Caco-2 (cell line): ENCODE measurements around a stretch of chr3.

DNA sequence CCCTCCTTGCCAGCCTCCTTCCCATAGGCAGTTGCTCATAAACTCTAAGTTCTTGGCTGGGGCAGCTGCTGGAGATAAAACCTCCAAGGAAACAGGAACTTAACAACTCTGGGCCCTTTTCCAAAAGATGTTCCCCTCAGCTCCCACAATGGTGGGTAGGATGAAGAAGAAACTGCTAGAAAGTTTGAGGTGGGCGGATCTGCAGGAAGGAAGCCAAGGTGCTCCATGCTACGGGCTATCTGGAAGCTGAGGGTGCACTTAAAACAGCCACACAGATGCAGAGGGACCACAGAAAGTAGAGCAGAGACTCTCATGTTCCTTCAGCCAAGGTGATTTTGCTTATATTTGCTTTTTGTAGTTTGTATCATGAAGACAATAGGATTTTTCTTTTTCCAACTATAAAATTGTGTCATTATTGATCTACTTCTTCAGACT lies 29.4 kb downstream of the SLC6A11 start:
- PRO-cap: no peak
- RRBS: no CpG with 5 or more reads among the region's 2 CpGs

- PRO-cap: no peak
- RRBS: 18% methylated on average over 2 of the region's 20 CpGs
Measured at GRCh38 chr3:10926648-10927393, 65.7 kb upstream of the SLC6A1 start.

DNA sequence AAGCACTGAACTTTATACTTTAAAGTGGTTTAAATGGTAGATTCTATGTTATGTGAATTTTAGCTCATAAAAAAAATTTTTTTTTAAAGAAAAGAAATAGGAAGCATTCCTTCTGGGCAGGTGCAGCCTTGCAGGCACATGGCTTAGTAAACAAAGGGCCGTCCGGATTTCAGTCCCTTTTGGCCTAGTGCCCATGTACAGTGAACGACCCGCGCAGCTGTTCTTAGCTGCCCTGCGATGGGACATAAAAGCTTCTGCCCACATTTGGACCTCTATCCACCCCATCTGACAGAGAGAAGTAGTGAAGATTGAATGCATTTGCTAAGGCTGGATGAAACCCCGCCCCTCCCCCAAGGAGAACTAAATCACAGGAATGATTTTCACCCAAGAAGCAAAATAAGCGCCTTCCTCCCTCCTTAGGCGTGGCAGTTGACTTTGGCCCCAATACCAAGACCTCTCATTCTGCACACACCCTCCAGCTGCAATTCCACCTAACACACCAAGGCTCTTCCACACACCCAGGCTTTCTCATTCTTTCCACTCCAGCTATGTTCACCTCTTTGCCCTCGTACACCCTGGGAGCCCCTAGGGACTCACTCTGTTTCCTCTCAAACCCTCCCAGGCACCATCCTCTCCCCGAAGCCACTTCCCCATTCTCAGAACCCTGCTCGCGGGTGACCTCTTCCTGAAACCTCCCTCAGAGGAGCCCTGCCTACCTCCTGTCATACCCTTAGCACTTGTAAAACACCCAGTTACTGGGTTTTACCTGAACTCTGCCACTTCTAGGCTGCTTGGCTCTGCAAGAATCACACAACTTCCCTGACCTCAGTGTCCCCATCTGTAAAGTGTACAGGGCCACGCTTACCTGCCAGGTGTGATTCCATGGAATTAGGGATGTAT lies 14.1 kb upstream of the HRH1 start:
- PRO-cap: no peak
- RRBS: no CpG with 5 or more reads among the region's 14 CpGs

DNA sequence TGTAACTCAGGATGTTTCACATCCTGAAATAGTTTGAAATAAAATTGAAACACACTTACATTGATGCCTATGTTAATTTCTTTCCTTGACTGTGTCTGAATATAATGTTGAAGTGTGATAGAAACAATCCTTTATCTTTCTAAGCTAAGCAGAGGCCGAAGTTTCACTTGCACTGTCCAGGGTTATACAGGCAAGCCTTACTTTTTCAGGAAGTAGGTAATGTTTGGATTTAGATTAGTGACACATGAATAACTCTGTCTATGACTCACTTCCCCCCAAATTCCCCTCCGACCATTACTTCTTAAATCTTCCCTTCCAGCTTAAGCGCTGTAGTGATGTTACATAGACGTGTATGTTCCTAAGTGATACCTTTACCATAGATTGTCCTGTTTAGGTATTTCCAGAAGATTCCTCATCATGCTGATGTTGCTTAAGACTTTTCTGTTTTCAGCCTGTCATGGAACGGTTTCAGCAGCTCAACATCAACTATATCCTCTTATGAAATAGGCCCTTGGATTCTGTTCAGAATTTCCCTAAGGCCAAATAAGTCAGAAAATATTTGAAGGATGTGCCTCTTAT lies 16.9 kb downstream of the ATG7 start:
- PRO-cap: no peak
- RRBS: no CpG with 5 or more reads among the region's 5 CpGs

DNA sequence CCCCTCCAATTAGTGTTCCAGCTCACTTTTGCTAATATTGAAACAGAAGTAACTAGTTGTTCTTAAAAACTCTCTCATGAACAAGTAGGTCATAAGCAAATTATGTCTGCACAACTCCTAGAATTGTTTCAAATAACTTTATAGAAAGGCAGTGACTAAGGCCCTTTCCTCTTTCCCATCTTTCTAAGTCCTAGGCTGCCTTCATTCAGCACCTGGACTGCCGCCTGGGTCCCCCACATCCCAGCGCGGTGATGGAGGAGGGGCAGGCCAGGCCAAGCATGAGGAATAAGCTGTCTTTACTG lies 17.9 kb downstream of the ATG7 start:
- PRO-cap: no peak
- RRBS: no CpG with 5 or more reads among the region's 3 CpGs

GRCh38 chr3:11308041-11308498 lies 35.9 kb downstream of the ATG7 start:
- PRO-cap: no peak
- RRBS: no CpG with 5 or more reads among the region's 4 CpGs

GRCh38 chr3:11447737-11448832 lies 175.9 kb downstream of the ATG7 start:
- PRO-cap: no peak
- RRBS: no CpG with 5 or more reads among the region's 6 CpGs

DNA sequence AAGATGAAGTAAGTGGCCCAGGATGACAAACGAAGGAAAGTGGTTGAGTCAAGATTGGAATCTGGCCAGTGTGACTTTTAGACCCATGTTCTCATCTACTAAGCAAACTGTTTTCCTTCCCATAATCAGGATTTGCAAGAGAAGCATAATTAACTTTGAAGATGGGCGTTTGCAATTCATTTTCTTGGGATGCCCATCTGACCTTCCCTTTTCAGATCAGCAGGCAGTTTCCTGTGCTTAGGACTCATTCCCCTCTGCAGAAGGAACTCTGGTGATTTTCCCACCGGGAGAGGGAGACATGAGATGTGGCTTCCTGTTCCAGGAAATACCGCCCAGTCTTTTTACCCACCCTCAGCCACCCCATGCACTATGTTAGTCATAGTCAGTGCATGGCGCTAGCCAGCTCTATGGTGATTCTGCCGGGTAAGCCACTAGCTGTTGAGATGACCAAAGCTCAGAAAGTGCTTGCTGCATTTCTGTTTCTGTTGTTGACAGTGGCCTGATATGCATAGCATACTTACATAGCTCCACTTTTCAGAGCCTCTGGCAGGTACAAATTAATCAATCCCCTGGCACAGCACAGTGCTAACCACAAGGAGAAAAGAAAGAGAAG lies 129.4 kb downstream of the VGLL4 start:
- PRO-cap: no peak
- RRBS: no CpG with 5 or more reads among the region's 6 CpGs

DNA sequence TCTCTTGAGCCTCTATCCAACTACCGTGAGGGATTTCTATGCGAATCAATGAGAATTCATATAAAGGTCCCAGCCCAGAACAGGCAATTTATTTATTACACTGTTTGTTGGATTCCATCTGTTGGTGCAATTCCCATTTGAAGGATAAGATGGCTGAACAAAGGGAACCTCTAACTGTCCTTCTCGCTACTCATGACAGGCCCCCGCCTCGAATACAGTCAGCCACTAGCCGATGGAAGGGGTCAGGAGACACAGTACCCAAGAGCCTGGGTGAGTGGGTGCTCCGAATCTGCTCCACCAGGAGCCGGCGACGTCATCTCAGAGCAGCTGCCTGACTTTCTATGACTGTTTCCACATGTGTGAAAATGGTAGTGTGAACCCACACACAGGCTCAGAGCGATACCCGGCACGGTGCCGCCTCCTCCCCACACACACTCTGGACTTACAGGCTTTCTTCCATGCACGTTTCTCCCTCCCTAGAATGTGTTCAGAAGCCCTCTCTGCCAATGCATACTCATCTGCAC lies 30.0 kb downstream of the VGLL4 start:
- PRO-cap: no peak
- RRBS: 96% methylated on average over 5 of the region's 15 CpGs

DNA sequence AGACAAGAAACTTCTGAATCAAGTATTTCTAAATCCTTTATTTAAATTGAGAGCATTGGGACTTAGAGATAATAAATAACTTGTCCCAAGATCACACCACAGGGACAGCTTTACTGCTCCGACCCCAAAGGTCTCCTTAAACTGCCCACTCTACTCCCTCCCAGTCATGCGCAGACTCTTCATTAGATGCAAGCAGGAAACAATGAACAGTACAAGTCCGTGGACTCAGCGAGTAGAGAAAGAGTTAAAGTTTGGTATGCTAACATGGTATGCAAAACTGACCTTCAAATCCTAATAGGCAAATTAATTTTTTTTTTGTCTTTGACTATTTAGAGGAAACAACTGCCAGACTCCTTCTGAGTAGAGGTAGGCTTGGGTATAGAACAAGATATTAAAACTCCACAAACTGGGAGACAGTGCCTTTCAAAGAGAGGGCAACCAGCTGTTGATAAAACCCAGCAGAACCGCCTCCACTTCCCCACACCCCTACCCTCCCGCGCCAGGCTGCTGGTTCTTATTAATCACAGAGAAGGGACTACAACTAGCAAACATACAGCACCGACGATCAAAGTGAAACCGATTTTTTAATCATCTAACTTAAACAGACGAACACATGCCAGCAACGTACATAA lies 74.7 kb upstream of the VGLL4 start:
- PRO-cap: bidirectional peak, plus-strand start at position 517 of the sequence, minus-strand start at position 204 of the sequence
- RRBS: no CpG with 5 or more reads among the region's 12 CpGs

DNA sequence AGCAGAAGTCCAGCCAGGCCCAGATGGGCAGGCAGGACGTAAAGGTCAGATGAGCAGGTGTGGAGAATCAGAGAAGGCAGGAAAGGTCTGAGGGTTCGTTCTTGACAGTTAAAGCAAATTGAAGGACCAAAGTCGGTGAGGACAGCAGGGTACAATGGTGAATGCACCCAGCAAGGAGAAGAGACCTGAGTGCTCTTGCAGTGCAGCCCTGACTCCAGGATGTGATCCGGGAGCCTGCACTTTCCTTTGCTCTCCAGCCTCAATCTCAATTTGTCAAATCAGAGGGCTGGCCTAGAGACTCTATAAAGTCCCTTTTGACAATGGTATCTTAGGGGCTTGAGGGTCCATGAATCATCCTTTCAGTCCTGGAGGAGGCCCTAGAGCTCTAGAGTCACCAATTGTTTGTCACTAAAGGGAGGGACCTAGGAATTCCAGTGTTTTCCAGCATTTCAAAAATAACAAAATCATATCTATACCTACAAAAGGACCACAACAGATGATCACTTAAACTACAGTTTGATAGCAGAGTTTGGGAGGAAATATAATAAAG lies 9.3 kb downstream of the TIMP4 start:
- PRO-cap: no peak
- RRBS: no CpG with 5 or more reads among the region's 4 CpGs

DNA sequence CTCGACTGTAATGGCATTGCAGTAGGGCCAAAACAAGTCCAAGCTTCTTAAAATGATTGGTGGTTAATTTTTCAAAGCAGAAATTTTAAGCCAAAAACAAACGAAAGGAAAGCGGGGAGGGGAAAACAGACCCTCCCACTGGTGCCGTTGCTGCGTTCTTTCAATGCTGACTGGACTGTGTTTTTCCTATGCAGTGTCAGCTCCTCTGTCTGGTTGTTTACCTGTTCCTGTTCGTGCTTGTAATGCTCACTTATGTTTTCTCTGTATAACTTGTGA lies 24.6 kb upstream of the TIMP4 start:
- PRO-cap: no peak
- RRBS: no CpG with 5 or more reads among the region's 6 CpGs

GRCh38 chr3:12286921-12287322 lies 1.9 kb upstream of the PPARG start:
- PRO-cap: no peak
- RRBS: no CpG with 5 or more reads among the region's 10 CpGs

GRCh38 chr3:12303842-12304549 lies 15.1 kb downstream of the PPARG start:
- PRO-cap: no peak
- RRBS: no CpG with 5 or more reads among the region's 7 CpGs

DNA sequence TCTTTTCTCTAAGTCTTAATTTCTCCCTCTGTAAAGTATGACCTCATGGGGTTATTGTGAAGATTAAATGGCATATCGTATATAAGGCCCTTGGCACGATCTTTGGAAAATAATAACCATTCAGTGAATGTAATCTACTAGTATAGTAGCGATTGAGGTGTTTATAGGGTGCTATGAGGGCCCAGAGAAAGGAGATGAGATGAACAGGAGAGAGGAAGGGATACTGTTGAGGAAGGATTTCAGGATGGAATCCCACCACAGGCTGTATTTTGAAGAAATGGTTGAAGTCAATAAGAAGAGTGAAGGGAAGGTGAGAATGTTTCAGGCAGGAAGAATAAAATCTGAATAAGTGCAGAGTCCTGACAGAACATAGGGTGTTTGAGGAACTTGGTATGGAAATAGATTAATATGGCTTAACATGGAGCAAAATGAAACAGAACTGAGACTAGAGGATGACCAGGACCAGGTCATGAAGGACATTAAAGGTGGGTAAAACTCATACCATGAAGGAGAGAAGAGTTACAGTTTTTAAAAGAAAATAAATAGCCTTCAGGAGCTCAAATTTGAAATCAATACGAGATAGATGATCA lies 53.7 kb upstream of the TSEN2 start:
- PRO-cap: no peak
- RRBS: no CpG with 5 or more reads among the region's 4 CpGs

DNA sequence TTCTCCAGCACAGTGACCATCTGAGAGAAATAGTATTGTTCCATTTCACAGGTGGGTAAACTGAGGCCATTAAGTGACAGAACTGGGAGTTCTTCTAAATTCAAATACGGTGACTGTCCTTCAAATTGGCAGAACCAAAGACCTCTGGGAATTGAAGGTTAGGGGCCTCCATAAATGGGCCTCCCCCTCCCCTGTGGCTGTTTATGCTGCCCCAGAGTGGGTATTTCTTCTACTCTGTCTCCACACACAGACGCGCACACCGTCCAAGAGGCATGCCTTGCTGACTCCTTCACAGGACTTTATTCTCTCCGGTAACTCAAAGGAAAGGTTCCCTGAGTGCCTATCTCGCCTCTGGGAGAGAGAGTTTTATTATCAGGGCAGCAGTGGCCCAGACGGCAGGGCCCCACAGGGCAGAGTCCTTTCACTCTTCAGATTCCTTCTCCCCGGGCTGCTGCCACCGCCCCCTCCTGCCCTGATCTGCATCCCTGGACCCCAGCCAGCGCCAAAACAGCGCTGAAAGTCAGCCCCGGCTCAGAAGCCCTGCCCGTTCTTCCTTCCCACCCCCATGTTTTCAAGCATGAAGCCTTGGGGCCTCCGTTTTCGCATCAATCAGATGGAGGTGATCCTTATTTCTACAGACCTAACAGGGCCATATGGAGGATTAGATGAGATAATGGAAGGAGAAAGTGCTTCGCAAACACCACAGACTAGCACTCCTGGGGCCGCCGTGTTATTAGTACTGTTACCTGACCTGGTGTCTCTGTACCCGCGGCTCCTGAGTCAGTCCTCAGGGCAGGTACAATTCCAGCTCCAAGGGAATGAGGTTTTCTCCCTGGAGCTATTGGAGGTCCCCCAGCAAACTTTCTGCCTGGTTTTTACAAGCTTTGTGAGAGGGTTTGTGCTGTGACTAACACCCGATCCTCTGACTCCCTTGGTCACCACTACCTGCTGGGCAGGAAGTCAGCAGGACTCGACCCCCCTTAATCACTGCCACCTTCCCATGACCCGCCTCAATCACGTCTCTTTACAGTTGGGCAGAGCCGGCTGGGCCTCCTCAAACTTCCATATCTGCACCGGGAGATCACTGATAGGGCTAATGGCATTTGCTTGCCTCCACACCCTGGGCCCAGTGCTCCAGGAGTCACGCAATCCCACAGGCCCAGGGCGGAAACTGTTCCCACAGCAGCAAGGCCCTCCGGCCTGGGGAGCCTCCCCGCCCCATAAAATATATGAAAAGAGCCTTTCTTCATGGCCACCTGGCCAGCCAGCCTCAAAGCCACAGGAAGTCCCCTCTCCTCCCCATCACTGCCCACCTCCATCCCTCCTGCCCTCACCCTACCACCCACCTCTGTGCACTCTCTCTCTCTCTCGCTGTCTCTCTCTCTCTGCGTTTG lies 39.5 kb upstream of the TSEN2 start:
- PRO-cap: bidirectional peak, plus-strand start at position 482 of the sequence, minus-strand start at position 342 of the sequence; bidirectional peak, plus-strand start at position 1,129 of the sequence, minus-strand start at position 943 of the sequence
- RRBS: 8% methylated on average over 8 of the region's 32 CpGs

DNA sequence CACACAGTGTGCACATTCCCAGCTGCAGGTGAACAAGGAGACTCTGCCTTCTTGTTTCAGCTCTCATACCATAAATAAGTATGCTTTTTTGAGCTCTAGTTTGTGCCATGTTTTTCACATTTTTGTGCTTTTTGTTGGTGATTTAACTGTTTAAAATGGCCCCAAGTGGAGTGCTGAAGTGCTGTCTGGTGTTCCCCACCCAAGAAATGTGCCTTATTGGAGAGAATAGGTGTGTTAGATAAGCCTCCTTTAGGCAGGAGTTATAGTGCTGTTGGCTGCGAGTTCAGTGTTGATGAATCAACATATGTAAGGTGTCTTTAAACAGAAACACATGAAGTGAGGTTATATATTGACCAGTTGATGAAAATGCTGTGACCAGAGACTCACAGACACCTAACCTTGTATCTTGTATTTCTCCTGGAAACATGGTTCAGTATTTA lies 2.9 kb upstream of the TSEN2 start:
- PRO-cap: no peak
- RRBS: no CpG with 5 or more reads among the region's 1 CpG

DNA sequence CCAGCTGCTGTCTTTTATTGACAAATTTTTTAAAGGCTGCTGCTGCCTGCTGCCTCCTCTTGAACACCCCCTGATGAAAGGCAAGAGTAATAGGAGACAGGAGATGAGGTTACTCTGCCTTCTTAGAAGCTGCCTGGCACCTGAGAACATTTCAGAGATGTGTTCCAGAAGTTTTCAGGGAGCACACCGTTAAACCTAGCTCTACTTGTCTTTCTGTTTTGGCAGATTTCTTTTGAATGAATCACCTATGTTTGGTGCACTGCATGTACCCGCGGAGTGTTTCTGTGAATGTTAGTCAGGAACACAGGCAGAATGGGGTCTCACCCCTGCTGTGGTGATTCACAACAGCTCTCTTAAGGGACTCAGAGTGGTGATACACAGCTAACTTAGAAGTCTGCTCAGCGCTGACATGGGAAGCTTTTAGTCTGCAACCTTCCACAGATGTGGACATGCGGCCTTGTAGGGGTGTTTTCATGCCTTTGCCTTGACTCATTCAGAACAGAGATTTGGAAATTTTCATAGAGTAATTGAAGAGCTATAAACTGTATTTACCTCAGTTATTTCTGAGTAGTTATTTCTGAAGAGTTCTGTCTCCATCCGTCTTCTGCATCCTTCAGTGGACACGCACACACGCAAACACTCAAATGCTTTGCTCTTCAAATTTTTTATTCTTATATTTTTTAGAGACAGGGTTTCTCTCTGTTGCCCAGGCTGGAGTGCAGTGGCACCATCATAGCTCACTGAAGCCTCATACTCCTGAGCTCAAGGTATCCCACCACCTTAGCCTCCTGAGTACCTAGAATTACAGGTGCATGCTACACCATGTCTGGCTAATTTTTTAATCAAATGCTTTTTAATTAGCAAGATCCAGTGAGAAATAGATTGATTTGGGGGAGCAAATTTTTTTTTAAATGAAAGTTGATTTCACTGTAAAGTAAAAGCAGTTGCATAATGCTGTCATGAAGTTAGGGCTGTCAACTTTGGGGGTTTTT lies 24.2 kb downstream of the TSEN2 start:
- PRO-cap: no peak
- RRBS: no CpG with 5 or more reads among the region's 8 CpGs

- PRO-cap: no peak
- RRBS: no CpG with 5 or more reads among the region's 9 CpGs
Measured at GRCh38 chr3:12897295-12897884, 56.0 kb upstream of the RPL32 start.

DNA sequence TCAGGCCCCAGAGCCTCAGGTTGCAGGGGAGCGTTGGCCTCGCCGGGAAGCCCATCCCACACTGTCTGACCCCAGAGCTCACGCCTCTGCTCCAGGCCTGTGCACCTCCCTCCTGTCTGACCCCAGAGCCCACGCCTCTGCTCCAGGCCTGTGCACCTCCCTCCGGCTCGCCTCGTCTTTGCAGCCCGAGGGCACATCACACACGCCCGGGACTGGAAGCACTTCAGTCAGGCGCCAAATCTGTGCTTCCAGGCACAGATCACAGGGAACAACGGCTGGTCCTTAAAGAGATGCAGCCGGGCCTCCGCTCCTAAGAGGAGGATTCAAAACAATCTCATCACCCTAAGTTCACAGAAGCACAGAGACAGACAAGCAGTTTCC lies 103.0 kb upstream of the RPL32 start:
- PRO-cap: no peak
- RRBS: 90% methylated on average over 11 of the region's 15 CpGs